Left ventricle myocardium (tissue), 1 donor: ENCODE measurements around a stretch of chr2.

- PRO-cap, result bidirectional peak, plus-strand start at chr2:231053074, minus-strand start at chr2:231052996
These were observed 3.9 kb upstream of the PSMD1 start for GRCh38 chr2:231052621-231053323.

DNA sequence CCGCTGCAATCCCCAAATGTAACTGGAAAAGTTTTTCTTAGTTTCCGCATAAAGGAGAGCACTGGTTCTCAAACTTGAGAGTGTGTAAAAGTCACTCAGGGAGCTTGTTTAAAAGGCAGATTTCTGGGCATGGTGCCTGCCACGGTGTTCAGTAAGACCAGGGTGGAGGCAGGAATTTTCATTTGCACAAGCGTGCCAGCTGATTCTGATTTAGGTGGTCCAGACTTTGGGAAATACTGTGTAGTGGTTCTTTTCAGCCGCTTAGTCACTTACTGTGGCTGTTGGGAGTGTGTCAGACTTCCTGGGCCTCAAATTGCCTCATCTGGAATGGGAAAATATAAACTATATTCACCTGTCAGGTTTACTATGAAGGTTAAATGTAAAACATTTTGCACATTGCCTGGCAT lies 795 bp downstream of the ARMC9 start:
- PRO-cap, result no peak

DNA sequence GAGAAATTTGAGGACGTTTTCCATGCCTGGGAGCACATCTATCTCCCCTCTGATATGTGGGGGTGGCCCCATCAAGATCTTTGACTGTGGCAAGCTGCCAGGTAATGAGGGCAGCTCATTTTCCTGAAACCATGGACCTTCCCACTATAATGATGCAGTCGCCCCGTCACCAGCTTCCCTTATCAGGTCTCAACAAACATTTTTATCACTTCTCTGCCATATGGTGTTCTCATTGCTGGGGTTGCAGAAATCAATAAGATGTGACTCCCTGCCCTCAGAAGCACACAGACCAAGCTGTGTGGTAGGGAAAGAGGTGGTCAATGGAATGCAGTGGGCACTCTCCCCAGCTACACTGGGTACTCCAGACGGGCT lies 48.4 kb upstream of the B3GNT7 start:
- PRO-cap, result no peak

GRCh38 chr2:231408547-231408980 lies 13.1 kb downstream of the B3GNT7 start:
- PRO-cap, result no peak

- PRO-cap, result no peak
These were observed 18.6 kb downstream of the B3GNT7 start for GRCh38 chr2:231413941-231414665.

GRCh38 chr2:231452593-231453263 lies 11.6 kb downstream of the NCL start:
- PRO-cap, result no peak

DNA sequence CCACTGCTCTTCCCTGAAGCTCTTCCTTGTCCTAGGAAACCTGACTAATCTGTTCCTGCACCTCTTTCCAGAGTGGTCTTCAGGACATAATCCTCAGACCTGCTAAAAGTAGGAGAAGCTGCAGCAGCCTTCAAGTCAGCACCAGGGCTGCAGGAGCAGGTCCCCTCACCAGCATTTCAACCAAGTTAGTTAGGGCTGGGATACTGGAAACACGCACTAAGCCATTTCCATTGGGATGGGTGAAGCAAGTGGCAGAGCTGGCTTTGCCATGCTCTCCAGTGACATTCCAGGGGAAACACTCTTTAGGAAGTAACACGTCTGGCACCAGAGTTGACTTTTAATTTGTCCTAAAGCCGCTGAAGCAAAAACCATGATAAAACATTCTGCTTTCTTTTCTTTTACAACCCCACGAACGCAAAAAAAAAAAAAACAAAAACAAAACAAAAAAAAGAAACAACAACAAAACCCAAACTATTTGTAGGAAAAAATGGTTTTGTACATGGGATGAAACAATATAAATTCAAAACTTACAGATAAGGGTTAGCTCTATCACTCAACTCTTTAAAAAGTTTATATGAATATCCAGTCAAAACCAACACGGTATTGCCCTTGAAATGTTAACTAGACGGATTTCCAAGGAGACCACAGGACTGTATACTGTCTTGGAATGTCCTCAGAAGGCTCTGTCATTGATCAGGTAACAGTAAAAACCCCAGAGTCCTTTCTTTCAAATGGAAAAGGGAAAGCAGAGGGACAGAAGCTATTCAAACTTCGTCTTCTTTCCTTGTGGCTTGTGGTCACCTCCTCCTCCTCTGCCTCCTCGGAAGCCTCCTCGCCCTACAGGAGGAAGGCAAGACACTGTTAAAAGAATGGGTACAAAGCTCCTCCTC lies 9.6 kb downstream of the NCL start:
- PRO-cap, result no peak

GRCh38 chr2:231455711-231456417 lies 8.4 kb downstream of the NCL start:
- PRO-cap, result no peak

DNA sequence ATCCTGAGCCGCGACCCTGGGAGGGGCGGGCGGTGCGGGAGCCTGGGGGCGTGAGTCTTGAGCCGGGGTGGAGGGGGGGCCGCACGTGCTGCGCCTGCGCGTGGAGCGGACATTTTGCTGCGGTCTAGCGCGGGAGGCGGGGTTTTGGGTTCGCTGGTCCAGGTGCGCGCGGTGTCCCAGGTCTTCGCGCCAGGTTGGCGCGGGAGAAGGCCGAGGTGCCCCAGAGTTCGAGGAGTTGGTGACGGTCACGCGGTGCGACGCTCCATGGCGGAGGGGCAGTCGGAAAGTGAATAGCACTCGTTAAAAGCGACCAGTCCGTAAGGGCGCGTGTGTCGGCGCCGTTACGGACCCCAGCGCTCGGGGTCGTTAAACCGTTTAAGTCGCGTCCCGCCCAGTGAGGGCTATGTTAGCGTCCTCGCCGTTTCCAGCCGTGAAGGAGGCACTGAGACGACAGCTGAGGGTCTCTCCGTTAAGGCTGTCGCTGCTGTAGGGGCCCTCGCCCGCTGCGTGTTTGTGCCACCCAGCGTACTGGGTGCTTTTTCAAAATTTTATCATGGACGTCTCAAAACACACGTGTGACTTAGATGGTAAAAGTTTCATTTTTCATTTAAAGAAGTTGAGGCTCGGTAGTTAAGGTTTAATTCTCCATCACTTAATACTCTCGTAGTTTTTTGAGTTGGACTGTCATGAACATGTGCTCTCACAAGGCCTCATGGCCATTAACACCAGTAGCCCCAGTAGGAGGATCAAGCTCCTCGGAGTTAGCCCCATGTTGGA lies 15.6 kb downstream of the NMUR1 start:
- PRO-cap, result bidirectional peak, plus-strand start at position 127 of the sequence, minus-strand start outside the sequence

- PRO-cap, result unidirectional peak, minus-strand start at chr2:231542275
These were observed 11.9 kb upstream of the NMUR1 start for GRCh38 chr2:231542093-231542540.

- PRO-cap, result no peak
These were observed 8.3 kb downstream of the TEX44 start for GRCh38 chr2:231601055-231601268.

DNA sequence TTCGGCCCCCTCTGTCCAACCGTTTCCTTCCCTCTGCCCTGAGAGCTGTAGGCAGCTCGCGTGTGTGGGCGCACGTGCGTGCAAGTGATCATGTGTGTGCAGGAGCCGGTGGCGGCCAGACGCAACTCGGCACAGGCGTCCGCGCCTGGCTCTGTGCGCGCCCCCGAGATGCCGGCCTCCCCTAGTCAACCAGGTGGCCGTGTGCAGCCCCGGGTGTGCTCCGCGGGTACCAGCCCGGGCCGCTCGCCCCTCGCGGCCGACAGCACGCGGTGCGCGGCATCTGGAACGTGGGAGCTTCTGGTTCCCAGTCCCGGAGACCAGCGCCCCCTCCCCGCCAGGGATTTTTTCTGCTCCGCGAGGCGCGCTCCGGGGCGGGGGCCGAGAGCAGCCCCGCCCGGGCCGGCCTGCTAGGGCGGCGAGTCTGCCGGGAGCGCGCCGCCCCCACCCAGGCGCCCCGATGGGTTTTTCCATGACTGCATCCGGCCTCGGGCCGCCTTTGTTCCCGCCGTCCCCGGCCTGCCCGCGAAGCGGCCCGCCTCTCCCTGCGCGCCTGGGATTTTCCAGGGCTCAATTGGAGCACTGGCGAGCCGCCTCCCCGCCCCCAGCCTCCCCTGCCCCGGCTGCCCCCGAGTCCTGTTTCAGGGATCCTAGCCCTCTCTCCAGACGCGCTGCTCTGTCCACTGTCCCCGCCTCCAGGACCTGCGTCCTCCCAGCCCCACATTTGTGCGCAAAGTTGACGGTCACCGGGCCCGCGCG lies 21.4 kb downstream of the TEX44 start:
- PRO-cap, result bidirectional peak, plus-strand start at position 124 of the sequence, minus-strand start outside the sequence; bidirectional peak, plus-strand start at position 499 of the sequence, minus-strand start at position 299 of the sequence; bidirectional peak, plus-strand start at position 730 of the sequence, minus-strand start at position 682 of the sequence

GRCh38 chr2:231648364-231648999 lies 55.8 kb downstream of the TEX44 start:
- PRO-cap, result no peak

GRCh38 chr2:231665995-231667301 lies 41.9 kb upstream of the PTMA start:
- PRO-cap, result bidirectional peak, plus-strand start at chr2:231666241, minus-strand start at chr2:231666210; bidirectional peak, plus-strand start at chr2:231666684, minus-strand start at chr2:231666436; bidirectional peak, plus-strand start at chr2:231667068, minus-strand start at chr2:231667000

DNA sequence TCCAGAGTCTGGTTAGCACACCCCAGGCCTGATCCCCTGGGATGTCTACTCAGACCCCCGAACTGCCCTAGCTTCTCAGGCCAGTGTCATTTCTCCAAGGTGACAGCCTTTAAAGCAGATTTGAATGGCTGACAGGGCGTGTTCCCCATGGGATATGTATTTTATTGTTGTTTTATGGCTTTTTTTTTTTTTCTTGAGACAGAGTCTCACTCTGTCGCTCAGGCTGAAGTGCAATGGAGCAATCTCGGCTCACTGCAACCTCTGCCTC lies 40.8 kb upstream of the PTMA start:
- PRO-cap, result no peak

DNA sequence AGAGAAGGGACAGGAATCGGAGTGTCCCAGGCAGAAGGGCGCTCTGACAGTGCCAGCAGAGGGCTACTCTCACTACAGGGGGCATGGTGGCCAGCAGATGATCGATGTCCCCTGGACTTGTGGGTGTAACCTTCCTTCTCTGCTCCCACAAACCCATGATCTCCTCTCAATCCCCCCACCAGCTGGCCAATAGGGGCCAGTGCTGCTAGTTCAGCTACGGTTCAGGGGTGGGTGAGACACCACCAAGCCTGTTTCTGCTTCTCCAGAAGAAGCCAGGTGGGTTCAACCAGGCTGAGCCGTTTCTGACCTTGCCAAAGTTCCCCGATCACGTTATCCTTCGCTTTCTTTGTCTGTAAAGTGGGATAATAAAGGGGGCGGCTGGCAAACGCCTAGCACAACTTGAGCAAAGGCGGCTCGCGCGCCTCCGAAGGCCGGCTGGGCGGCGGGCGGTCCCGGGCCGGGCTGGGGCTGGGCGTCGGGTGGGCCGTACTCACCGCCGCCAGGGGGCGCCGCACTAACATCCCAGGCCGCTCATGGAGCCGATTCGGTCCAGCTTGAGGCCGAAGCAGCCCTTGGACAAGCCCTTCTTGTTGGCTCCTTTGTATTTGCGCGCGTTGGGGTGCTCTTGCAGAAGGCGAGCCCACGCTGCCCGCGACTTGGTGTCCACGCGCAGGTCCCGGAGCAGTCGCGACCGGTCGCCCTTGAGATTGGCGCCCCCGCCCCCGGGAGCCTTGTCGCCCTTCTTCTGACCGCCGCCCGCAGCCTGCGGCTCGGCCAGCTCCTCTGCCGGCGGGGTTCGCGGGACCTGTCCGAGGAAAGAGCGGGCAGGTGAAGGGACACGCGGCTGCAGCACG lies 1.1 kb downstream of the NPPC start:
- PRO-cap, result no peak

- PRO-cap, result no peak
These were observed 68.3 kb upstream of the ALPP start for GRCh38 chr2:232310148-232310837.

DNA sequence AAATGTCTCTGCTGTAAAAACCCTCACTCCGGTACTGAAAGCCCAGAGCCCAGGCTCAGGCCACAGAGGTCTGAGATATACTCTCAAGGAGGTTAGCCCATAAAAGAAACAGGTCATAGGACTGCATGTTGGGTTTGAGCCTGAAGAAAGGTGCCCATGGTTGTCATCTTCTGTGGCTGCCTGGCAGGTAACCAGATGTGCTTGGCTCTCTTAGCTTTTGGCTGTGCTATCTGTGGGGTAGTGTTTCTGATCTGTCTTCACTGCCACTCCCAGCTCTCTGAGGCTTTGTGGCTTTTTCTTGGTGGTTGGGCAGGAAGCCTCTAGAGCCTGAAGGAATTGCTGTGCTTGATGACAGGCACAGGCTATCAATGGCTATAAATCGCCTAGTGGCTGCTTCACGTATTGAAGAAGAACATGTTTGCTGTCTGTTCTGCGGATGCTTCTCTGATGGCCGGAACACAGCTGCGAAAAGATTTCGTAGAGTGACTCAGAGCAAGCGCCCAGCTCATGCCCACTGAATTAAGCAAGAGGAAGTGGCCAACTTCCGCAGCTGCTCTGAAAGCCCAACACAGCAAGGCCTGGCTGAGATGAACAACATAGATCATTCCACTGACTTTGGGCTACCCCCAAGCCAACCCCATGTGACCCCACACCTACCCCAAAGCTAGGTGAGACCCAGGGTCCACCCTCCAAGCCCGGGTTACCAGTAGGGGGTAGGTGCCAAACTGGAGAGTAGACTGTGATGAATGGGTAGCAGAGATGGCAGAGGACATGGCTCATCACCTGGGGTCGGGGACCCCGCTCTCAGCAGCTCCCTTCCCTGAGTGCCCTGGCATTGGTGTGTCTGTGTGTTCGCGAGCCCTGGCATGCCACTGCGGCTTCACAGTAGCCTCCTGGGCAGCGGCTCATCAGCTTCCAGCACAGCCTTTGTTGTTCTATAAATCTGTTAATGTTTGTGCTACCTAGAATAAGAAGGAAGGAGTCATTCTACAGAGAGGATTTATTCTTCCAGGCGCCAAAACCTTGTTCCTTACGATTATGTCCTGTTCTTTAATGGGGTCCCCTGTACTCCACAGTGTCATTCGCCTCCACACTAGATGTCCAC lies 62.9 kb upstream of the ALPP start:
- PRO-cap, result no peak

DNA sequence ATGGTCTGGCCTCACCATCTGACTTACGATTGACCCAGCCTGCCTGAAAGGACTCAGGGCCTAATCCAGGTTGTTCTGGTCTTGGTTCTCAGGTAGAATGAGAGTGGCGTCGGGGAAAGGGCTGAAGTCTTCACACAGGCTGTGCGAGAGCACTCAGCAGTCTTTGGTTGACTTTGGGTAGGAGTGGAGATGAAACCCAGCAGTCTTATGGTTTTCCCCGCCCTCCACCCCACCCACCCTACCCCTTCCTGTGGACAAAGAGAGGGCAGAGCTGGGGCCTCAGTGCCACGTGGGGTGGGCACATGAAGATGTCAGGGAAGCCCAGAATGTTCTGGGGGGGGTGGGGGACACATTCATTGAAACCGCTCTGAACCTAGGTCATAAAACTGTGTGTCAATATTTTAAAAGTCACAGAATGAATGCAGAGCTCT lies 58.7 kb upstream of the ALPP start:
- PRO-cap, result no peak

GRCh38 chr2:232443551-232444122 lies 12.3 kb upstream of the ALPI start:
- PRO-cap, result no peak